Lower leg skin (tissue), 2 donors: Measurements from ENCODE around the gene HNRNPUL2.

GRCh38 chr11:62341665-62342480, 4.6 kb downstream of the ASRGL1 start:
- PRO-cap, result no peak
- RAMPAGE, long total RNA, 2 experiments, result no peak in any of the 2 experiments

DNA sequence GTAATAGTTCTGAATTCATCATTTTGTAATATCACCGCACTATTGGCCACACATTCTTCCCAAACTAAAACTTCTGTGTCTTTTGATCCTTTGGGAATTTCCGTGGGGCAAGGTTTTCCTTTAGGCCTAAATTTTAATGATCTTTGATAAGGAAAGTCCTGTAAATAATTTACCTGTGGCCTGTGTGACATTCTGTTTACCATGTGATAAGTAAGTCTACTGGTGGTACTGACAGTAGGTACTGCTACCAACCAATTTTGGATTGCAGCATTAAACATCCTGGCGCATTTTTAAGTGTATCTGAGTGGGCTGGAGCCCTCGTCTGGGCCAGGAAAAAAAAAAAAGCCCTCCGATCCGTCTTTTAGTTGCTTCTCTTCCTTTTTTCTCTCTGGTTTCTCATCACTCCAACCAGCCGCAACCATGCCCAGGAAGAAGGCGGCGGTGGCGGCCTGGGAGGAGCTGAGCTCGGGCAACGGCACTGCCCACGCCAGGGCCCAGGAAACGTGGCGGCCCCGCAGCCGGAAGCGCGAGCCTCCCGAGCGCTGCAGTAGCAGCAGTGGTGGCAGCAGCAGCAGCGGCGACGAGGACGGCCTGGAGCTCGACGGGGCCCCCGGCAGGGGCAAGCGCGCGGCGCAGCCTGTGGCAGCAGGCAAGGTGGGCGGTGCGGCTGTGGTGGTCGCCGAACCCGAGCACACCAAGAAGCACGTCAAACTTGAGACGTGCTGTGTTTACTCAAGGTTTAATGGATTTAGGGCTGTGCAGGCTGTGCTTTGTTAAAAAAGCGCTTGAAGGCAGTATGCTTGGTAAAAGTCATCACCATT, 33.7 kb downstream of the ASRGL1 start:
- PRO-cap, result no peak
- RAMPAGE, long total RNA, 2 experiments, result no peak in any of the 2 experiments

DNA sequence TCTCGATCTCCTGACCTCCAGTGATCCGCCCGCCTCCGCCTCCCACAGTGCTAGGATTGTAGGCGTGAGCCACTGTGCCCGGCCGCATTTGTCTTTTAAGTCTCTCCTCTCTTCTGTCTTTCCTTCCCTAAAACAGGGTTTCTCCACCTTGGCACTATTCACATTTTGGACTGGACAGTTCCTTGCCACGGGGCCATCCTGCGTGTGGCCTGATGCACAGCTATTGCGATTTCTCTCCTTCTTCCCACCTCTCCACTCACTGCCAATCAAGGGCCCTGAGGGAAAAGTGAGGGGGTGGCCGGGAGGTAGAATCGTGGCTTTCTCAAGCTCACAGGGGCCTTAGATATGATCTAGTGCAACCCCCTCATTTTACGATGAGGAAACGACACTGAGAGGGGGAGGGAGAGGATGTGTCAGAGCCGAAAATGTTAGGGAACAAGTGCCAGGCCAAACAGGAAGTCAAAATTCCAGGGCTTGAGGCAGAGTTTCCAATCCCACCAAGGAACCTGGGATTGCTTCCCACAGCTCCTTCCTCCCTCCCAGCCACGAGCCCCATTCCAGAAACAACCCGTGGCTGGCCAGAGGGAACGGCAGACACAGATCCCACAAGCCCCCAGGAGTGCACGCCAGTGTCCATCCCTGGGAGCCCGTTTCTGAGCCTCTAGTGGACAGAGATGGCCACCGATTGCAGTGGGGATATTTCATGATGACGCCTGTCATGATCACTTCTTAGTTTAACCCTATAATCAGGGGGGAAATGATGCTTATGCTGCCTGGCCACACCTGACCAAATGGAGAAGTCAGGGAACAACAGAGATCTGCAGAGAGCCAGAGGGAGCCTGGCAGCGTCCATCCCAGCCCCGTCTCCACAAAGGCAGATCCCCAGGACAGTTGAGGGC, 21.3 kb downstream of the SCGB1A1 start:
- PRO-cap, result bidirectional peak, plus-strand start at position 599 of the sequence, minus-strand start at position 376 of the sequence
- RAMPAGE, long total RNA, 2 experiments, result no peak in any of the 2 experiments

DNA sequence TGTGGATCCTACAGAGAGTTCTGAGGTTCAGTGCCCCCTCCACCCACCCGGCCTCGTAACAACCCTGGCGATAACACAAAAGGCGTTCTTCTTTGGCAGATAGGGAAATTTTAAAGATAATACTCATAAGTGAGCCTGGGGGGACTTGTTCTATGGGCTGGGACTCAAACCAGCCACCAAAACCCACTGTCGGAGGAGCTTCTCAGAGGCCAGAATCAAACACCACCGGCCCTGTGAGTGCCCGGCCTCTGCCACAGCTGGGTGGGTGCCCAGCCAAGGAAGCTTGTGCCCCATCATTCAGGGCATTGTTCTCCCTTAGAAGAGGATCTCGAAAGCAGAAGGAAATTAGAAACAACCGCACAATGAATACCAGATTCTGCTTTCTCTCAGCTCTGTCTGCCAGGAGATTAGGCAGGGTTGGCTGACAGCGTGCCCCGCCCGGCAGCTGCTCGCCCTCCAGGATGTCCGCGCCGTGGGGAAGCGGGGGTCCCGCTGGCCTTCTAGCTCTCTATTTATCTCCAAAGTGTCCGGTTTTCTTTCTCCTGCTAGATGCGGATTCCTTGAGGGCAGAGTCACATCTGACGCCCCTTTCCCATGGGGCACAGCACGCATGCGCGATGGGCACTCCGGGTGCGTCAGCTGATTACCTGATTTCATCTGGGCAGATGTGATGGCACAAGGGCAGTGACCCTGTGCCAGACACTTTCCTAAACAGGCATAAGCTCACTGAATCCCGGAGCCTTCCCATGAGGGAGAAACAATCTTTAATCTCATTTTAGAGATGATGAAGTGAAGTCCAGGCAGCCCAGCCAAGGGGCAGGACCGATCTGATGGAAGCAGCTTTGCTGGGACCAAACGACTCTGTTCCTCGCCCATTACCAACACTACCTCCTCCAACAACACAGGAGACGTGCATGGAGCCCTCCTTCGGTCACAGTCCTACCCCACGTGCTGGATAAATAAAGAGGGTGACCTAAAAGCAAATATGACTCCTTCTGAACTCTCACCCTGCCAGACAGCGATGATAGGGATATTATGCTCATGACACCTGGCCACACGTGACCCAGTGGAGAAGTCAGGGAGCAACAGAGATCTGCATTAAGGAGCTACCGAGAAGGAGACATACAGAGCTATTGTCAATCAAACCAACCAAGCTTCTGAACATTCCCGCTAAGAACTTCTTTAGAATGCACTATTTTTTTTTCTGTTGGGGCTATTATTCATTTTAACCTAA, 25.7 kb downstream of the SCGB1A1 start:
- PRO-cap, result bidirectional peak, plus-strand start at position 664 of the sequence, minus-strand start at position 580 of the sequence
- RAMPAGE, long total RNA, 2 experiments, result start-site peak on the minus strand in 1 of 2 experiments, centred at position 571 of the sequence, 8 reads per replicate

DNA sequence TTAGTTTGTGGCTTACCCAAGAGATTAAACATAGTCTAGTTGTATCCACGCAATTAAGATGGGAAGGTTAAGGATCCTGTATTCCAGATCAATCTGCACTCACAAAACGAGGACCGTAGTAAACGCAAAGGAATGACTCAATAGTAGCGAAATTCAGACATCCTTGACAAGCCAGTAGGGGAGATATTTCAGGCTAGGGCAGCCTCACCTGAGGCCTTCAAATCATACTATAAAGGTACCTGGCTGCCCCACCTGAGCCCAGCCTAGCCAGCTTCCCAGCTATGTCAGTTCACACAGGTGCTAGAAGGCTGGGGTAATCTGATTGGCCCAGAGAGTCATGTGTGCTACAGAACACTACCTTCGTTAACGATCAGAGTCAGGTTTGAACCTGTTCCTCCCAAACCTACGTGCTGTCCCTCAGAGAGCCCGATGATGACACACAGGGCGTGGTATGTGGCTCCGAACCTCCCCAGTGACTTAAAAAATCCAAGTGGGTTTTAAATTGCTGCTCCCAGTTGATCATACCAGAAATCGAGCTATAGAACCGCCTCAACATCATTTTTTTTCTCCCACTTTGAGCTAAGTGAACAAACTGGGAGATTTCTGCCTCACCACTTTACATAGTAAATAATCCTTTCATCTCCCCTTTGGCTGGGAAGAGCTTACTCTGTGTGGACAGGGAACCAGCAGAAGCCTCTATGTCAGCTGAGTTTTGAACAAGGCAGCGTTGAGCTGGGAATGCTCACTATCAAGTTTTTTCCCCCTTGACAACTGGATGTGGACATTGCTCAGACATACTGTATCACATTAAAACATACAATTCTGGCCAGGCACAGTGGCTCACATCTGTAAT, 46.3 kb downstream of the AHNAK start:
- PRO-cap, result bidirectional peak, plus-strand start at position 527 of the sequence, minus-strand start at position 283 of the sequence
- RAMPAGE, long total RNA, 2 experiments, result no peak in any of the 2 experiments

- PRO-cap, result no peak
- RAMPAGE, long total RNA, 2 experiments, result no peak in any of the 2 experiments
These were observed 32.1 kb downstream of the AHNAK start for GRCh38 chr11:62514547-62514938.

GRCh38 chr11:62544306-62545489, 1.9 kb downstream of the AHNAK start:
- PRO-cap, result unidirectional peak, minus-strand start at chr11:62545190
- RAMPAGE, long total RNA, 2 experiments, result no peak in any of the 2 experiments

DNA sequence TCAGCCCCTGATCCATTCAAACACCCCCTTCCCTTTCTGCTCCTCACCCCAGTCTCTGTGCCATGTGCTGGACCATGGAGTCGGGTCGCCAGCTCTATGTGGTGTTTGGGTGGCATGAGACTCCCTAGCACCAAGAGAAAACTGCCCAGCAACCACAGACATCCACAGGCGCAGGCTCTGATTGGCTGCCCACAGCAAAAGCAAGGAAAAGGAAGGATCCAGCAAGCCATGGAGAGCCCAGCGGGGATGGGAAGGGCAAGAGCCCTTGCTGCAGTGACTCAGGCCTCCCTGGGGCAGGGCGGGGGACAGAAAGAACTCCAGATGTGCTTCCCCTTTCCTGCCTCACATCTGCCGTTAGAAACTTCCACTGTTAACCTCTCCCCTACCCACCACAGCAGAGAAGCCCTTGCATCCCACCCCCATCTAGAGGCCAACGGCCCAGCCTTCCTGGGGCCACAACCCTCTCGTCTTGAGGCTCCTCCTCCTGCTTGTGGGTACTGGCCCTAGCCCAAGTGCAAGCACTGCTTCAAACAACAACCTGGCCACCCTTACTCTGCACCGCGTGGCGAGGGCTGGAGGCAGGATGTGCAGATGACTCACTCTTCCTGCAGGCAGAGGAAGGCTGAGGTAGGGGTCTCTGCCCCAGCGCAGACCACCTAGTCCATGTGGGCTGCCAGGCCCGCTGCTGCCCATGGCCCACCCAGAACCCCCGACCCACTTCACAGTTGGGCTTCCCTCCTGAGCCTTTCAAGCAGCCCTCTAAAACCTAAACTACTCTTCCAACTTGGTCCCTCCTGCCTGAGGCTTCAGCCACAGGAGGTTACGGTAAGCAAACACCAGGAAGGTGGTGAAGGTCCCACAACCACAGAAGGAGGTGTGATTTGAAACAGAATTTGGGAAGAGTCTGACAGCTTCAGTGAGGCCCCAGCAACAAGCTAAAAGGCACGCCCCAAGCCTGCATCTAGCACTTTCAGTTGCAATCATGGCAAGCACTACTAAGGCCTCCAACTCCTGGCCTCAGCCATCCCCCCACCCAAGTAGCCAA, 9.9 kb upstream of the AHNAK start:
- PRO-cap, result no peak
- RAMPAGE, long total RNA, 2 experiments, result no peak in any of the 2 experiments

DNA sequence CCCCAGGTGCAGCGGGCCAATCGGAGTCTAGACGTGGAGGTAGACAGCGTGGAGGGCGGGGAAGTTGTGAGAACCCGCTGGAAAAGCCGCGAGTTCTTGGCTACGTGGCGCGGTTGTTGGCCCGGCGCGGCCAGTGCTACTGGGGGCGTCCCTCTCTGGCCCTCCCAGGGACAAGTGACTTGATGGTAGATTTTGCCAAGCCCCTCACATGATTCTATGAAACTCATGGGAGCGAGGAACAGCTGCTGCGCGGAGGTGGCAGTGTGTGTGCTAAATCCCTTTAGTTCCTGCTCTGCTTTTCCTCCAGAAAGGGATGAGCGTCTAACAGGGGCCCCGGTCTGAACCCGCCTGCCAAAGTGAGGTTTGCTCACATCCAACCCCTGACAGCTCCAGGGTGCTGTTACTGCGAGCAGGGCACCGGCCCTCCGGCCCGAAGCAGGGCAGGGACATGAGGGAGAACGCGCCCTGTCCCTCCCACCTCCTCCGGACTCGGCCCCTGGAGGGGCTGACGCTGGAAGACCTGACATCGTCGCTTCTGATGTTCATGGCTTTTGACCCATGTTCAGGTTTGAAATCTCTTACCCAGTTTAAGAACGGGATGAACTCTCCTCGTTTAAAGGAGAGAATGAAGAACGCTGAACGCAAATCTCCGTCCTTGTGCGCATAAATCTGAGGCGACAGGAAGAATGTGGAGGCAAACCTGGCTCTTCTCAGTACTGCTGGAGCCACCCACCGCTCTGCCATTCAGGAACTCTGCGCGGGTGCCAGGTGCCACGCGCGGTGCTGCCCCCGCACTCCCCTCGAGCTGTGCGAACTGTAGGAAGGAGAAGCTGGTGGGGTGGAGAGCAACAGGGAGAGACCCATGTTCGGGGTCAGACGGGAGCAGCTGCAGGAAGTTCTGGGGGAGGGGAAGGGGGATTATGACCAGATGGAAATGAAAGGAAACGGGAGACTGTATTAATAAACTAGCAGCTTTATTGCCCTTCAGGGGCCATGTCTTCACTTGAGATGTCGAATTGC, 714 bp upstream of the EEF1G start:
- PRO-cap, result bidirectional peak, plus-strand start at position 91 of the sequence, minus-strand start outside the sequence; unidirectional peak, plus-strand start at position 219 of the sequence; unidirectional peak, plus-strand start at position 486 of the sequence
- RAMPAGE, long total RNA, 2 experiments, result start-site peak on the plus strand in 1 of 2 experiments, centred at position 88 of the sequence, 13 reads per replicate

GRCh38 chr11:62600537-62600890, 1.2 kb downstream of the MTA2 start:
- PRO-cap, result no peak
- RAMPAGE, long total RNA, 2 experiments, result no peak in any of the 2 experiments

DNA sequence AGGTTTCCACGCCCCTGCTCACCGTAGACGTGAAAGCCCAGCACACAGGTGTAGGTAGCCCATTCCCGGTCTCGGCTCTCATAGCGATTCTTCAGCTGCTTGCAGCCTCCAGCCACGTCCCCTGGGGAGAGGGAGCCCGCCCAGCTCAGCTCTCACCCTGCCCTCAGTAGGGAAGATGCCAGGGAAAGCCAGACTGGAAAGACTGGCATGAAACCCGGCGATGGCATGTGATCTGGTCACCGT, 1.4 kb upstream of the MTA2 start:
- PRO-cap, result no peak
- RAMPAGE, long total RNA, 2 experiments, result no peak in any of the 2 experiments

- PRO-cap, result no peak
- RAMPAGE, long total RNA, 2 experiments, result start-site peak on the plus strand in 2 of 2 experiments, at chr11:62665422-62665434 at its widest, 36 to 53 reads per replicate
These were observed 466 bp downstream of the CSKMT start for GRCh38 chr11:62665372-62666183.

GRCh38 chr11:62705897-62707028, 961 bp downstream of the BSCL2 start:
- PRO-cap, result bidirectional peak, plus-strand start at chr11:62706403, minus-strand start at chr11:62706256
- RAMPAGE, long total RNA, 2 experiments, result start-site peak on the minus strand in 2 of 2 experiments, at chr11:62706275-62706294 at its widest, 76 to 99 reads per replicate

DNA sequence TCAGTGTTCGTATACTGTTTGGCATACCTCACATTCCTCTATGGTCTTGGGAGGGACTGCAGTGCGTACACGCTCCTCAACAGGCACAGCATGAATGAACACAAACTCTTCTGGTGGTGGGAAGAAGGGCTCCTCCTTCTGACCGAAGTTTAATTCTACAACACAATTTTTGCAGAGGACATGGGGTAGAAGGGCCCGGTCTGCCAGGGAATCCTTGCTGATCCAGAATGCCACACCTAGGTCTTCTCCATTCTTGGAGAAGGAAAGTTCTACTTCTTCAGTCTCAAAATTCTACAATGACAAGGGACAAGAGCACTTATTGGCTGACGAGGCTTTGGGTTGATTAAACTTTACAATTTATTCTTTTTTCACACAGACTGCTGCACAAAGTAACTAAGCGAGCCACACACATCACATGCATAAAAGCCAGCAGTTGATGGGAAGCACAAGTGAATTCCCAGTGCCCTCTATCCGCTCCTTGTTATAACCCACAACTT, 5.1 kb downstream of the HNRNPUL2 start:
- PRO-cap, result no peak
- RAMPAGE, long total RNA, 2 experiments, result no peak in any of the 2 experiments

- PRO-cap, result bidirectional peak, plus-strand start at chr11:62727290, minus-strand start at chr11:62727193; bidirectional peak, plus-strand start at chr11:62727361, minus-strand start at chr11:62727365; bidirectional peak, plus-strand start at chr11:62727543, minus-strand start at chr11:62727457; bidirectional peak, plus-strand start at chr11:62727699, minus-strand start at chr11:62727632
- RAMPAGE, long total RNA, 2 experiments, result start-site peak on the minus strand in 2 of 2 experiments, at chr11:62727438-62727486 at its widest, 17 to 19 reads per replicate
These were observed at the start of gene HNRNPUL2 for GRCh38 chr11:62727000-62727826. TSS of gene HNRNPUL2 (minus strand) at chr11:62727457.

GRCh38 chr11:62770552-62771093, 573 bp upstream of the TAF6L start:
- PRO-cap, result no peak
- RAMPAGE, long total RNA, 2 experiments, result no peak in any of the 2 experiments

DNA sequence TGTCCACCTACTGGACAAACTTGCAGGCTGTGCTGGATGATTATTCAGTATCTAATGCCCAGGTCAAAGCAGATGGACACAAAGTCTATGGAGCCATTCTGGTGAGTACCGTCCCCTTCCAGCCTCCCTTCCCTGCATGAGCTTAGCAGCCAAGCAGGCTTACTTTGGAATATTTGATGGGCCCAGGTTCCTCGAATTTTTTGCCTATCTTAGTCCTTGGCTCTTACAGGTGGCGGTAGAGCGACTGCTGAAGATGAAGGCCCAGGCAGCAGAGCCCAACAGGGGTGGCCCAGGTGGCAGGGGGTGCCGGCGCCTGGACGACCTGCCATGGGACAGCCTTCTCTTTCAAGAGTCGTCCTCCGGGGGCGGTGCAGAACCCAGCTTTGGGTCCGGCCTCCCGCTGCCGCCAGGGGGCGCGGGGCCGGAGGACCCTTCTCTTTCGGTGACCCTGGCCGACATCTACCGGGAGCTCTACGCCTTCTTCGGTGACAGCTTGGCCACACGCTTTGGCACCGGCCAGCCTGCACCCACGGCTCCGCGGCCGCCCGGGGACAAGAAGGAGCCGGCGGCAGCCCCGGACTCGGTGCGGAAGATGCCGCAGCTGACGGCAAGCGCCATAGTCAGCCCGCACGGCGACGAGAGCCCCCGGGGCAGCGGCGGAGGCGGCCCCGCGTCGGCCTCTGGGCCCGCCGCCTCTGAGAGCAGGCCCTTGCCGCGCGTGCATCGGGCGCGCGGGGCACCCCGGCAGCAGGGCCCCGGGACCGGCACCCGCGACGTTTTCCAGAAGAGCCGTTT, 717 bp upstream of the TMEM179B start:
- PRO-cap, result bidirectional peak, plus-strand start at position 409 of the sequence, minus-strand start at position 343 of the sequence
- RAMPAGE, long total RNA, 2 experiments, result no peak in any of the 2 experiments

DNA sequence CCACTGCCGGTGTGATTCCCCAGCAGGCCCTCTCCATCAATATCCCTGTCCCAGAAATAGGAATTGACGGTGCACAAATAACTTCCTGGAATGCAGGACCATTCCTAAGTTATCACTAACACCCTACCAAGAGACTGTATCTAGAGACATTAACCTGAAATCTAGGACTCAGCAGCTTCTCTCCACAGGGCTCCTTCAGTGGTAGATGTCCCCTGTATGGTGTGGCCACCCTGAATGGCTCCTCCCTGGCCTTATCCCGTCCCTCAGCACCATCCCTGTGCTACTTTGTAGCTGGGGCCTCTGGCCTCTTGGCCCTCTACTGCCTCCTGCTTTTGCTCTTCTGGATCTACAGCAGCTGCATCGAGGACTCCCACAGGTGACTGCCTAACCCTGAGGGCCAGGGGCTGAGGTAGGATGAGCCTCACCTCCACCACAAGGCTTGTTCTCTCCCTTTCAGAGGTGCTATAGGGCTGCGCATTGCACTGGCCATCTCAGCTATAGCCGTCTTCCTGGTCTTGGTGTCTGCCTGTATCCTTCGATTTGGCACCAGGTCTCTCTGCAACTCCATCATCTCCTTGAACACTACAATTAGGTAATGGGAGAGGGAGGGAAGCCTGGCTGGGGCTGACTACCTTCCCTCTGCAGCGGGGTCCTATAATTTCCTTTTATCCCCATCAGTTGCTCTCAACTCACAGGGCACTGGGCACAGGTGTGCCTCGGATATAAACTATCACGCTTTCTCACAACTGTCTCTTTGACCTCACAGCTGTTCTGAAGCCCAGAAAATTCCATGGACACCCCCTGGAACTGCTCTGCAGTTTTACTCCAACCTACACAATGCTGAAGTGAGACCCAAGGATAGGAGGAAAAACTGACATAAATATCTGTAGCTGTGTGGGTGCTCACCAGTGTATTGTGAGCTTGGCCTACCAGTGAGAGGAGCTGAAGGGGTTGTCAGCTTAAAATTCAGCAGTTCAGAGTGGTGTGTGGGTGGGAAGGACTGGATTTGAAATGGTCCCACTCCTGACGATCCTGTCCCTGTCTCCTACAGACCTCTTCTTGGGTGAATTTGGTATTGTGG, 2.0 kb downstream of the TMEM179B start:
- PRO-cap, result no peak
- RAMPAGE, long total RNA, 2 experiments, result no peak in any of the 2 experiments

- PRO-cap, result no peak
- RAMPAGE, long total RNA, 2 experiments, result no peak in any of the 2 experiments
These were observed 1.4 kb upstream of the NXF1 start for GRCh38 chr11:62806537-62807140.

GRCh38 chr11:62811005-62811743, 5.9 kb upstream of the NXF1 start:
- PRO-cap, result no peak
- RAMPAGE, long total RNA, 2 experiments, result start-site peak on the minus strand in 1 of 2 experiments, at chr11:62811325-62811362 at its widest, 6 reads per replicate